ENCODE measurements around a stretch of chr6.

GRCh38 chr6:157184026-157184682, 139.2 kb downstream of the TMEM242 start:
- PRO-cap = no peak
- RRBS = 15% methylated on average over 4 of the region's 16 CpGs

DNA sequence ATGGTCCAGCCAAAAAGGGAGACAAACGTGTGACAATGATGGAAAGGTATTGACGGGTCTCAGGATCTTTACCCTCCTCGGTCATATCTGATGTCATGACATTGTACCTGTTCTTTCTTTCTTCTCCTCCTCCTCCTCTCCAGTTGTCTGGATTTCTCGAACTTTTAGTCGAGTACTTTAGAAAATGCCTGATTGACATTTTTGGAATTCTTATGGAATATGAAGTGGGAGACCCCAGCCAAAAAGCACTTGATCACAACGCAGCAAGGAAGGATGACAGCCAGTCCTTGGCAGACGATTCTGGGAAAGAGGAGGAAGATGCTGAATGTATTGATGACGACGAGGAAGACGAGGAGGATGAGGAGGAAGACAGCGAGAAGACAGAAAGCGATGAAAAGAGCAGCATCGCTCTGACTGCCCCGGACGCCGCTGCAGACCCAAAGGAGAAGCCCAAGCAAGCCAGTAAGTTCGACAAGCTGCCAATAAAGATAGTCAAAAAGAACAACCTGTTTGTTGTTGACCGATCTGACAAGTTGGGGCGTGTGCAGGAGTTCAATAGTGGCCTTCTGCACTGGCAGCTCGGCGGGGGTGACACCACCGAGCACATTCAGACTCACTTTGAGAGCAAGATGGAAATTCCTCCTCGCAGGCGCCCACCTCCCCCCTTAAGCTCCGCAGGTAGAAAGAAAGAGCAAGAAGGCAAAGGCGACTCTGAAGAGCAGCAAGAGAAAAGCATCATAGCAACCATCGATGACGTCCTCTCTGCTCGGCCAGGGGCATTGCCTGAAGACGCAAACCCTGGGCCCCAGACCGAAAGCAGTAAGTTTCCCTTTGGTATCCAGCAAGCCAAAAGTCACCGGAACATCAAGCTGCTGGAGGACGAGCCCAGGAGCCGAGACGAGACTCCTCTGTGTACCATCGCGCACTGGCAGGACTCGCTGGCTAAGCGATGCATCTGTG, 117.0 kb downstream of the TMEM242 start:
- PRO-cap = no peak
- RRBS = 100% methylated on average over 2 of the region's 39 CpGs

DNA sequence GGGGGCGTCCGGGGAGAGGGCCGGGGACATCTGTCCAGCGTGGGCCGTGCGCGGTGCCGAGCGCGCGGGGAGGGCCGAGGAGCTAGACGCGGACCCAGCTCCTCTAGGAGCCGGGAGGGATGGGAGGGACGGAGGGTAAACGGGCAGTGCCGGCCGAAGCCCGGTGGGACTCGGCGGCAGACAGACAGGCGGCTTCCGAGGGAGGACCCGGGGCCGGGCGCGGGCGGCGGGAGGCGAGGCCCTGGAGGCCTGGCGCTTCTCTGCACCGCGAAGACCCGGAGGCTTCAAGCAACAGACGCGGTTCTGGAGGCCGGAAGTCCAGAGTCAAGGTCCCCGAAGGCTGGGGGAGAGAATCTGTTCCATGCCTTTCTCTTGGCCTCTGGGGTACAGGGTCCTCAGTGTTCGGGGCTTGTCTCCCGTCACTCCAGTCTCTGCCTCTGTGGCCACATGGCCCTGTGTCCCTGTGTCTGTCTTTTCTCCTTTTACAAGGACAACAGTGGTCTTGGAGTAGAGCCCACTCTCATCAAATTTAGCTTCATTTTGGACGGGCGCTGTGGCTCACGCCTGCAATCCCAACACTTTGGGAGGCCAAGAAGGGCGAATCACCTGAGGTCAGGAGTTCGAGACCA, 48.2 kb downstream of the TMEM242 start:
- PRO-cap = no peak
- RRBS = 2% methylated on average over 30 of the region's 46 CpGs

DNA sequence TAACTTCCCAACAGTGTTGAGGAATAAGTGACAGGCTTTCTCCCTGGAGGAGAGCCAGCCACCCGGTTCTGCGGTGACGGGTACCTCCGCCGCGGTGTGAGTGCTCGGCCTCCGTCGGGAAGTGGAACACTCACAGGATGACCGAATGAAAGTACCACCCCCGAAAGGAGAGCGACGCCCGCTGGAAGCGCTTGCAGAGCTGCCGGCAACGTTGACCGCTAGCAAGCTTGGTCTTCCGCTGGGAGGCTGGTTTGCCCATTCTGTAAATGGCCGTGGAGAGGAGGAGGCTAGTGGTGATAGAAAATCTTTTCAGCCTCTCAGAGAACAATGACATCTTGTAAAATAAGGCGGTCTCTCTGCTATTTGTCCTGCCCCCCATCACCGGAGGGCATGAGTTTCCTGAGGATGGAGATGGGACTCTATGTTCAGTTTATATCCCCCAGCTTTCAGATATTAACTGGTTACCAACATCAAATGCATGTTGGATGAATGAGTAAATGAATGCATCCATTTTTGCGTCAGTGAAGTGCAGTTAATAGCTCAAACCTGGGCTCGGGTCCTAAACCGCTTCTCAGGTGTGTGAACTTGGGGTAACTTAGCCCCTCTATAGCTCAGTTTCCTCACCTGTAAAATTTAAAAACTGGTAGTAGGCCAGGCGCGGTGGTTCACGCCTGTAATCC, 789 bp upstream of the TMEM242 start:
- PRO-cap = bidirectional peak, plus-strand start at position 196 of the sequence, minus-strand start at position 123 of the sequence
- RRBS = 0% methylated on average over 1 of the region's 28 CpGs

DNA sequence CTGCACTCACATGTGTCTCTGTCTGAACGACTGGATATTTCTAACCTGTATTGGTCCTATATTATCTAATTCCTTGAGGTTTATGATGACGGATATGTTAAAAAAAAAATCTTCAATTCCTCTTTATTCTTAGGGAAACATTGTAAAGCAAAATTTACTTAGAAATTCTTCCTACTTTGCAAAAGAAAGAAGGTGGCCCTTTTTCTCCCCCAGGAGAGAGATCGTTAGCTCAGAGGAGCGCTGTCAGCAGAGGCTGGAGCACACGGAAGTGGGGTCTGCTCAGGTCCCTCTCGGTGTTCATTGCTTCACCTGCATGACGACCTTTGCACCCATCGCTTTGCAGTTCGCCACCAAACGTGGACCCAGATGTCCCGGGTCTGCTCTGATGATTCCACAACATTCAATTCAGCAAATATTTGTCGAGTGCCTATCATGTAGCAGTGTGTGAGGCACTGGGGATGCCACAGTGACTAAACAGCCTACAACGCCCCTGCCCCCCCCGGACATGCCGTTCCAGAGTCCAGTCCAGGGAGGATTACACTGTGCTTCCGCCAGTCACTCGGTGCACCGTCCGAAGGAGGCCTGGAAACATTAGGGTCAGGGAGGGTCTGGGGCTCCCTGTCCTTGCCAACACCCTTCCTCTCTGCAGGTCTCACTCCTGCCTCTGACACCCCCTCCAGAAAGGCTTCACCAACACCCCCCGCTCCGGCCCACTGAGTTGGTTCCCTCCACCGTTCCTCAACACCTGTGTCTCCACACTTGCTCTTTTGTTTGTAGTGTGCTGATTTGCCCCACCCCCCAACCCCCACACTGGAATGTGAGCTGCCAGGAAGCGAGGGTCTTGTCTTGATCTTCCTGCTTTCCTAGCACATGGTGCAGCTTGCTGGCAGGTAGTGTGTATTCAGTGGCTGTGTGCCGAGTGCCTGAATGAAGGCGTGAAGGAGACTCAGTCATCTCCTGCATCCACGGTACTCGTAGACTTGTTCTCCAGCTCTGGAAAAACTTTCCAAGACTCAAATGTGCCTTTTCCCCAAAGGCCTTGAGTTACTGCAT, 150.1 kb downstream of the ZDHHC14 start:
- PRO-cap = no peak
- RRBS = 50% methylated on average over 1 of the region's 27 CpGs

DNA sequence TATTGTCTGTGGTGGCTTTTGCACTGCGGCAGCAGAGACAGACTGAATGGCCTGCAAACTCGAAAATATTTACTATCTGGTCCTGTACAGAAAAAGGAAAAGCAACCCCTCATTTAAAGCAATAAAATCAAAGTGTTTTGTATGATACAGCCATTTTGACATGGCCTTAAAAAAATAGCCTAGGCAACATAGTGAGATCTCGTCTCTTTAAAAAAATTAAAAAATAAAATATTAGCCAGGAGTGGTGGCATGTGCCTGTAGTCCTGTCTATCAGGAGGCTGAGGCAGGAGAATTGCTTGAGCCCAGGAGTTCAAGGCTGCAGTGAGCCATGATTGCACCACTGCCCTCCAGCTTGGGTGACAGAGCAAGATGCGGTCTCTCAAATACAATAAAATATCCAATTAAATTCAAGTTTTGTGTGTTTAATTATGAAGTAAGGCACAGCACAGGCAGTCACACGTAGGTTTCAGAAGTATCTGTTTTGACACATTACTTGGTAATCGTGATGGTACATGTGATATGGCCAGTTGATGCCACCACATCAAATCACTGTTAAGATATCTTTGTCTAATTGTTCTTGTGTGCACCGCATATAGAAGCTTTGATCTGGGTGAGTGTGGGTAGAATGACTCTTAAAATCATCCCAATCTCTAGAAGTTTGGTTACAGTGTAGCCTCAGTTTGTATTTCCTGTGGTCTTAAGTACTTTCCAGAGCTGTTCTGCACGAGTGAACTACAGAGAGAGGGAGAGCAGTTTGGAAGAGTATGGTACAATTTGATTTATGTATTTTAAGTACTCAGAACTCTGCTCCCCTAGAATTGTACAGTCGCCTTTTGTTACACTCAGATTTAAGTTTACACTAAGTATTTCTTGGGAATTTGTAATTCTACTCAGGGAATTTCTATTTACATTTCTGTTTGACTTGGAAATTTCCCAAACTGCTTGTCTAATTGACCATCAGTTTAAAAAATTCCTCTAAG, 37.3 kb downstream of the SNX9 start:
- PRO-cap = no peak
- RRBS = no CpG with 5 or more reads among the region's 9 CpGs

GRCh38 chr6:157861218-157862410, 38.6 kb downstream of the SNX9 start:
- PRO-cap = no peak
- RRBS = no CpG with 5 or more reads among the region's 11 CpGs

DNA sequence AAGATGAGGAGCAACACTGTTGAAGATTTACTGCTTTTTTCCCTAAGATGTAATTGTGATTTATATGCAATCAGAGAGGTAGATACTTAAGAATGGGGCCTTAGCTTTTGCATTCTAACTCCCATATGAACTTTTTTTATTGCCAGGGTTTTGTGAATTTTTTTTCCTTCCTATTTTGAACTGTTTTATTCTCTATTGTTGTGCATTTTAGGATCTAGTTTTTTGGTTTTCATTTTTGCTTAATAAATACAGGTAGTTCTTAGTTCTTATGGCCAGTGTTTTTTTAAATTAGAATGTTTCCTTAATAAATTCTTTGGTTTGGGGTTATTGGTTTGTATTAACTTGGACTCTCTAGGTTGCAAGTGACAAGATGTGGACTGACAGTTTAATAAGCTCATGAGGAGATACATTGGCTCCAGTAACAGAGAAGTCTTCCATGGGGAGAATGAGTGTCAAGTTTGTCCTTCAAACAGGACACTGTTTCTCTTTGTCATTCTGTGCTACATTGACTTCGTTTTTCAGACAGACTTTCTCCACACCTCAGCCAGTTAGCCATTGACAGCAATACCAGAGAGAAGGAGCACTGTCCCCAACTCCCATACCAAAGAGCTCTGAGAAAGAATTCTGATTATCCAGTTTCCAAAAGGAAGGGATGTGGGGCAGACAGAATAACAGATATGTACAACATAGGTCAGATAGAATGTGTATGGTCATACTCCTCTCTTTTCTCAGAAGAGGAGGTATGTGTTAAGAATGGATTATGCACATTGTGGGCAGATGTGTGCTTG, 39.7 kb downstream of the SNX9 start:
- PRO-cap = no peak
- RRBS = no CpG with 5 or more reads among the region's 1 CpG

GRCh38 chr6:157878602-157879379, 55.7 kb downstream of the SNX9 start:
- PRO-cap = no peak
- RRBS = no CpG with 5 or more reads among the region's 13 CpGs

DNA sequence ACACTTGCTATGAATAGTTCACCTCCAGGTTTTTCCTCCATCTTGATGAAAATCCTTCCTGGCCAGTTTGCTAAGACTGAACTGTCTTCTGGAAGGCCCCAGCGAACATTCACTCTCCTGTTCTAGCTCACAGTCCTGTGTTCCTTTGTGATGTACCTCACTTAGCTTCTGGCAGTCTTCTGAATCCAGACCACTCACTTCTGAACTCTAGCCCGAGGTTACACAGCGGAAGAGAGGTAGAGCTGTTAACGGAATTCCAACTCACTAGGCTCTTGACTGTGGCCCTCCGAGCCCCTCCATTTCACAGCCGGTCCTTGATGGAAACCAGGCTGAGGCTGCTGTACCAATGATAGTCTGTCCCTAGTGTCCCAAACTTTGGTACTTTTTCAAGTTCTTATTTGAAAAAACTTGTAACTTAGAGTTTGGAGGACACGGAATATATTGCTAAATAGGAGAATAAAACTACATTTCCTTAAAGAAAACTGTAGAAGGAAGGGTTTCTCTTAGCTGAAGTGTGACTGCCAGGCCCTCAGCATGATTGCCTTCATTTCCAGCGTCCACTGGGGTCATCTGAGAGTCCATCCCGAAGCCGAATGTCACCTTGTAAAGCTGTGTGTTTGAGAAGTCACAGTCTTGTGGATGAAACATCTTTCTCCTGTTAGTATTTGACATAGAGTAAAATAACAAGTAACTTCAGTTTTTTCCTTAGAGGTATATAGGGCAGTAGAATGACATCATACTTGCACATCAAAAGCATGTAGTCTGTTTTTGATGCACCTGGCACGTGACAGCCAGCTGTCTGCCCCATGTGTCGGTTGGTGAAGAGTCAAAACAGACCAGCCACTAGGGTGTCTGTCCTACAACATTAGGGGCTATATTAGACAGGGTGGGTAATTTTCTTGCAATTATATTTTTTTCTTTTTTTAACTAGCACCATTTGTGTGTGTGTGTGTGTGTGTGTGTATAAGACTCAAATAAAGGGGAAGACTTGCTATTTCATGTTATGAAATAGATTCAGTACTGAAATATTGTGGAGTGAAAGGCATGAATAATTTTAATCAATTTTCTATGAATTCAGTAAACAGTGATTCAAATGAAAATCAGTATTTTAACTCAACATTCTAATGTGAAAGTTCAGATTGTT, 70.0 kb downstream of the SNX9 start:
- PRO-cap = no peak
- RRBS = no CpG with 5 or more reads among the region's 12 CpGs

GRCh38 chr6:157904858-157905543, 76.7 kb upstream of the SYNJ2 start:
- PRO-cap = no peak
- RRBS = no CpG with 5 or more reads among the region's 6 CpGs

GRCh38 chr6:157954074-157955331, 27.2 kb upstream of the SYNJ2 start:
- PRO-cap = unidirectional peak, minus-strand start at chr6:157954699
- RRBS = 82% methylated on average over 3 of the region's 37 CpGs

DNA sequence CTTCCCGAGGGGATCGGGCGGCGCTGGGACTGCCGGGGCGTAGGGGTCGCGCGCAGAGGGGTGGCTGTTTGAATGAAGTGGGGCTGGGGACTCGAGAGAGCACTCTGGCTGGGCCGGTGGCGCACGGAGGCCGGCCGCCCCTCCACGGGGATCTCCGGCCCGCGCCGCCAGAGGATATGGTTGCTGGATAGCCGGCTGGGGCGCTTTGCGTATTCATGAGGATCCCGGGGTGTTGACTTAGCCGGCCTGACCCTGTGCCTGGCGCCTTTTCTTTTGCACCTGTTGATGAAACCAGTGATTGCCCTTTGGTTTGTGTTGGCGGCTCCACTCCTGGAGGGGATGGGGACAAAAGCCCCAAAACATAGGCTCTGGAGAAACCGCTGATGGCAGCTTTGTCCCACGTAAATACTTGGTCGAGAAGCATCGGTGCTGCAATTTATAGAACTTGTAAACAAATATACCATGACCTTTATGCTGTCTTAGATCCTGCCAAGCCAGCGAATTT, 558 bp downstream of the SYNJ2 start:
- PRO-cap = no peak
- RRBS = 1% methylated on average over 11 of the region's 32 CpGs

DNA sequence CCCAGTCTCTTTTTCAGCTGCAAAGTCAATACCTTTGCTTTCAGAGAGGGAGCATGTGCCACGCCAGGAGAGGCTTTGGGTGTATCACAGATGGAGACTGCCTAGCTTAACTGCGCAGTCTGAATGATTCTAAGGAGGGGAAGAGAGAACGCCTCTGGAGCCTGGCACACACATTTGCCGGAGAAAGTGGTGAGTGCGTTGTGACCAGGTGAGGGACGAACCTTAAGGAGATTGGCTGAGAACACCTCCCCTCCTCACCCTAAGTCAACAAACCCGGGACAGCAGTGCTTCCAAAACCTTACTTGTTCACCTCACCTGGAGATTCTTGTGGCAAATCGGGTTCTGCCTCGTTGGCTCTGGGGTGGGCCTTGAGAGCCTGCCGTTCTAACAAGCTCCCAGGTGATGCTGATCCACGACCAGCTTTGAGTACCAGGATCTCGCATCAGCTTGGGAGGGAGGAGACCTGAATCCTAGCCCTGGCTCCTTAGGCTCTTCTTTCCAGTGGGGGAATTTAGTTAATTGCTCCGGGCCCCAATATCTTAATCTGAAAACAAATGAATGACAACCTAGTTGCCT, 9.4 kb downstream of the SYNJ2 start:
- PRO-cap = no peak
- RRBS = 95% methylated on average over 3 of the region's 13 CpGs

GRCh38 chr6:158025833-158026422, 44.3 kb downstream of the SYNJ2 start:
- PRO-cap = no peak
- RRBS = no CpG with 5 or more reads among the region's 13 CpGs

GRCh38 chr6:158046692-158047470, 65.2 kb downstream of the SYNJ2 start:
- PRO-cap = no peak
- RRBS = no CpG with 5 or more reads among the region's 19 CpGs

GRCh38 chr6:158056959-158058148, 75.7 kb downstream of the SYNJ2 start:
- PRO-cap = no peak
- RRBS = no CpG with 5 or more reads among the region's 30 CpGs

- PRO-cap = no peak
- RRBS = no CpG with 5 or more reads among the region's 6 CpGs
Measured at GRCh38 chr6:158087464-158087847, 80.6 kb downstream of the SERAC1 start.

DNA sequence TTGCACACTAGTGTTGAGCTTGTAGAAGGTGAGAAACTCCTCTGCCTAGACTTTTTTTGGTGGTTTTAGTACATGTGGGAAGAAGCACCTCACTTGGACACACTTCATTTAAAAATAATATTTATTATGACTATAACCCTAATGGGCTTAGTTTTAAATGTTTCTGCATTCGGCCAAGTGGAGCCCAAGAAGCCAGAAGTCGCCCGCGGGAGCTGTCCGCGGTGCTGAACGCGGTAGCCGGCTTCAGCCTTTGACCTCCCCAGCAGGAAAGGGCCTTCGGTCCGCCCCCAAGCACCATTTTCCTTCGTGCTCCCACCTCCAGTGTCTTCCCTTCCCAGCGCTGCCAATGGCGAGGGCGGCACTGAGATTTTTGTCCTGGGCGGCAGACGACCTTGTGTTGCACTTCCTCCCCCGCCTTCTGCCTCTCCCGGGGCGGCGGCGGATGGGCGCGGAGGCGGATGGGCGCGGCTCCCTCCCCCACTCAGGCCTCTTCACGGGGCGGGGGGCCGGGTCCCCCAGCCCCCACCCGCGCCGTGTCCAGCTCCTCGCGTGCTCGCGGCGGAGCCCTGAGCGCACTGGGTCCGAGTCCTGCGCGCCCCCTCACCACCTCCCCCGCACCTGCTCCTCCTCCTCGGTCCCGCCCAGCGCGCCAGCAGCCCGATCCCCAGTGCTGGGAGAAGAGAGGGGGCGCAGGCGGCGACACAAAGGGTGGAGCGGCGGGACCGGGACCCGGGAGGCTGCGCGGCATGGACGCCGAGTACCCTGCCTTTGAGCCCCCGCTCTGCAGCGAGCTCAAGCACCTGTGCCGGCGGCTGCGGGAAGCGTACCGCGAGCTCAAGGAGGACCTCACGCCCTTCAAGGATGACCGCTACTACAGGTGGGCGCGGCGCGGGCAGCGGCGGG, 23.7 kb upstream of the TMEM181 start:
- PRO-cap = unidirectional peak, plus-strand start at position 423 of the sequence
- RRBS = 3% methylated on average over 29 of the region's 75 CpGs

DNA sequence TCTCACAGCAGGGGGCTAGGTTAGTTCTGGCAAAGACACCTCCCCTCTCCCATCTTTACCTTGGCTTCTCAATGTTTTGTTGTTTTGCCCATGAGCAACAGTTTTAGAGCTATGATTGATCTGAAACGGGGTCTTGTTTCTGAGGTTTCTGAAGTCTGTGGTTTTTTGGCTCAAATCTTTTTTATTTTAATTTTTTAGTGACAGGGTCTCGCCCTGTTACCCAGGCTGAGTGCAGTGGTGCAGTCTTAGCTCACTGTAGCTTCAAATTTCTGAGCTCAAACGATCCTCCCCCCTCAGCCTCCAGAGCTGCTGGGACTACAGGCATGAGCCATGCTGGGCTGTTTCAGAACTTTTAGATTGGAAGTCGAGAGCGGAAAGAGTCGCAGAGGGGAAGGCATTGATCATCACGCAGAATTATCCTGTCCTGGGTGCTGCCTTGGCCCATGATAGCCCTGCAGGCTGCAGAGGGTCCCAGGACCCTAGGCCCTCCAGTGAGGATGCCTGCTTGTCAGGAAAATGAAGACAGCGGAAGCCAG, 9.0 kb downstream of the TMEM181 start:
- PRO-cap = no peak
- RRBS = no CpG with 5 or more reads among the region's 8 CpGs

Measured in kidney (tissue), 2 donors.